Epithelial cell of proximal tubule (primary cell): Measurements from ENCODE around the genes GINS2 and IRF8.

DNA sequence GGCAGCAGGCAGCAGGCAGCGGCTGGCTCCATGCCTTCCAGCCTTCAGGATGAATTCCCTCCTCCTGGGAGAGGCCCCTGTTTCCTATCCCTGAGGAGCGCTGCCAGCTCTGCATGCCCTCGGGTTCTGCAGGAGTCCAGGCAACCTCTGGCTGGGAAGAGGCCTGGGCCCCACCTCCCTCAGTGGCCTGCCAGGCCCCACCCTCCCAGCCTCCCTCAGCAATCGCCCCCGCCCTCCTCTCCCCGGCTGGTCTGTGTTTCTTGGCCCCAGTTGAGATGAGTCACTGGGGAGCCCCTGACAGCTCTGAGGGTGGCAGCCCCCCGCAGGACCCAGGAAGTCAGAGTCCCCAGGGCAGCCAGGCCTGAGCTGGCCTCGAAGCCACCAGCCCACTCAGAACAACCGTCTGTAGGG, 39.4 kb upstream of the CIBAR2 start:
- RAMPAGE, long total RNA: no peak
- RRBS: no CpG with 5 or more reads among the region's 9 CpGs

DNA sequence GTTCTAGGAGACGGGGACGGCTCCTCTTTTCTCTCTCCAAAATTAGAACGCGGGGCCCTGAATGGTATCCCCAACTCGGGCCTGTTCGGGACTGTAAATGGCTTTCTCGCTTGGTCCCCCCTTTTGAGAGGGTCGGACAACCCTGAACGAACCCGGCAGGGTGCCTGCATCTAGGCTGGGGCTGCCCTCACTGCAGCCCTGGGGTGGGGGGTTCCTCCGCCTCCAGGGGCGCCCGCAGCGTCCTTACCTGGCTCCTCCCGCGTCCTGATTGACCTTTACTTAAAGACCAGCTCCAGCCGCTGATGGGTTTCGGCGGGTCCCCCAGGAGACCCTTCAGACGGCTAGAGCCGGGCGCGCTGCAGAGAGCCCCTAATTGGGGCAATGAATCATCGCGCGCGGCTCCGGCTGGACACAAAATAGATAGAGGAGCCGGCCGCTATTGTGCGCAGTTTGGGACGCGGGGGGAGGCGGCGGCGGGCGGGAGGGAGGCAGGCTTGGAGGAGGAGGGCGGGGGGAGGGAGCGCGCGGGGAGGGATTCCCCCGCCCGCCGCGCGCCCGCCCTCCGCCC, 56.4 kb upstream of the CIBAR2 start:
- RAMPAGE, long total RNA: no peak
- RRBS: 2% methylated on average over 8 of the region's 48 CpGs

GRCh38 chr16:85330610-85331169, 218.4 kb upstream of the CIBAR2 start:
- RAMPAGE, long total RNA: no peak
- RRBS: 41% methylated on average over 1 of the region's 8 CpGs

- RAMPAGE, long total RNA: no peak
- RRBS: 21% methylated on average over 4 of the region's 44 CpGs
Observed at GRCh38 chr16:85360138-85361308, 248.3 kb upstream of the CIBAR2 start.

- RAMPAGE, long total RNA: no peak
- RRBS: no CpG with 5 or more reads among the region's 12 CpGs
Observed at GRCh38 chr16:85391634-85392511, 221.2 kb upstream of the GSE1 start.

DNA sequence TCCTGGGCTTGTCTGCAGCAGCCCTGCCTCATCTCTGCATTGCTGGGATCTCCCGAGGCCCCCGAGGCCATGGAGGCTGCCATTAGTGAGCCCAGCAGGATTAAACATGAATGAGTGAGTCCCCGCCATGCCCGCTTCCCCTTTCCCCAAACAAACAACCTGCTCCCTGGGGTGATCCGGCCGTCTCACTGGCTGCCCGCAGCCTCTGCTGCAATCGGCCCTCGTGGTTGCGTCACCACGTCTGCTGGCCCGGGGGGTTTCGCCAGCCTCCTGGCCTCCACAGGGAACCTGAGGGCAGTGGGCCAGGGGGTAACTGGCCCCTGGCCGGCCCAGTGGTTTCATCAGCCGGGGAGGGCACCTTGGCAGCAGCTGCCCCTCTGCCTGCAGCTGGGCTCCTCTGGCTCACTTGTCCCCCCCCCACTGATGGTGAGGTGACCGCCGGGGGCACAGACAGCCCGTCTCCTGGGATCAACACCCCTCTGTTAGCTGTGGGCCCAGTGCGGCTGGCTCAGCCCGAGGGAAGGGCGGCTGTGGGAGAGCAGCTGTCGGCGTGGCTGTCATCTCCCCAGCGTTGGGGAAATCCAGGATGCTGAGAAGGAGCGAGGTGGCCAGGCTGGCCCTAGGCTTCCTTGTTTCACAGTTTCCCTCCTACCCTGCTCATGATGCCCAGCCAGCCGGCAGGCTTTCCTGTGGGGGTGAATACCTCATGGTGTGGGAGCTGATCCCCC, 88.1 kb upstream of the GSE1 start:
- RAMPAGE, long total RNA: no peak
- RRBS: 41% methylated on average over 10 of the region's 26 CpGs

DNA sequence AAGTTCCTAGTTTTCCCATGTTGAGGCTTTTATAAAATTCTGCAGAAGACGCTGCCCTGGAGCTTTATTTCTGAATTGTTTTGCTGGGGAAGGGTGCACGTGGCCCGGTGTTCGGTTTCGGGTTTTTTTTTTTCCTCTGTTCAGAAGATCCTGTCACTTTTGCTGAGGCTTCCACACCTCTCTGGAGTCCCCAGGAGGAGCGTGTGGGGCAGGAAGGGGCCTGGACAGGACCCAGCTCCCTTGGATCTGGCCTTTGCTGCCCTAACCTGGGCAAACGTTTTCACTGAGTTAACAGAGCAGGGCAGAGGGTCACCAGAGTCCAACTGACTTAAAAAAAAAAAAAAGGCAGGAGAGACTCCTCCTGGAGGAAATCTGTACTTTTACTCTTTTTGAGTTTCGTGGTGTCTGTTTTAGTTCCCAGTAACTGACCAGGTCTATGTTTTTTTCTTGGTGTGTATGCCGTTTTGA, 55.6 kb upstream of the GSE1 start:
- RAMPAGE, long total RNA: no peak
- RRBS: no CpG with 5 or more reads among the region's 9 CpGs

- RAMPAGE, long total RNA: no peak
- RRBS: 1% methylated on average over 29 of the region's 108 CpGs
Observed at GRCh38 chr16:85611491-85612552, 1.3 kb upstream of the GSE1 start.

- RAMPAGE, long total RNA: no peak
- RRBS: 7% methylated on average over 22 of the region's 89 CpGs
Observed at GRCh38 chr16:85613673-85614824, 927 bp downstream of the GSE1 start.

DNA sequence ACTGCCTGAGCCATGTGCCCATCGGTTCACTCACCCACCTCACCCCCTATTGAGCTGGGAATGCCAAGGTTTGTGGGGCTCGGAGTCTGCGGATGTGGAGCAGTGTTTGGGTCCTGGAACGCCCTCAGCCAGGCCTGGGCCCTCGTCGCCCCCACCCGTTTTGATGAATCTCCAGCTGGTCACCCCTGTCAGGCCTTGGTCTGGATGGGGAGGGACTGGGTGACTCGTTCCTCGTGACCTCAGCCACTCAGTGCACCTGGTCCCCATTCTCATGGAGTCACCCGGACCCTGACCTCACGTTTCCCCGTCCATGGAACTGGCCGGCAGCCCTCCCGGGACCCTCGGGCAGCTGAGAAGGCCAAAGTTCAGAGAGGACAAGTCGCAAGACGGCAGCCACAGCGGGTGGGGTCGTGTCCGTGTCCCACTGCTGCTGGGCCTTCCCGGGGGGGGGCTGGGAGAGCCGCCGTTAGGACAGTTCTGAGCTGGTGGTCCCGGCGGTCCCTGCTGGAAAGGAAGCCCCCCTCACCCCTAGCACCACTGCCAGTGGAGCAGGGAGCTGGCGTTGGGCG, 23.2 kb downstream of the GSE1 start:
- RAMPAGE, long total RNA: no peak
- RRBS: 65% methylated on average over 11 of the region's 27 CpGs

GRCh38 chr16:85677442-85678301, 11.1 kb downstream of the GINS2 start:
- RAMPAGE, long total RNA: no peak
- RRBS: no CpG with 5 or more reads among the region's 13 CpGs

DNA sequence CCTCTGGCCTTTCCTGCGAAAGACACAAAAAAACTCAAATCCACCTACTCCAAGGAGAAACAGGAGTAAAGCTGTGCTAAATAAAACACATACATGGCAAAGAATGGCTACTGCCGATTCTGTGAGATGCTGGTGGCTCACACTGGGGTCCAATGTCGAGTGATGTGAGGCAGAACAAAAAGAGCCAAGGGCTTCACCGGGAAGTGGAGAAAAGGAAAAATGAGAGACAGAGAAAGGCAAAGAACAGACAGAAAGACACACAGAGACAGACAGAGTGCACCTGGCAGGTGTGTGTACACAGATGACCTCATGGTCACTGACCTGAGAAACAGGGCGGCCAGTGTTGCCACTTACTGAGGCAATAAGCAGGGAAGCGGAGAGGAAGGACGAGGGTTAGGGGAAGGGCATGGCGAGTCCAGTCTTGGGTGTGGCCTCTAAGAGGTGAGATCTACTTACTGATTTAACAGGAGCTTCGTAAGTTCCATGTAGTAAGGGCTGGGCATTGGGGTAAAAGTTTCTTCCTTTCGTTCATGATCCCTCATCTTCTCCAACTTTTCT, 7.5 kb downstream of the GINS2 start:
- RAMPAGE, long total RNA: no peak
- RRBS: no CpG with 5 or more reads among the region's 10 CpGs

DNA sequence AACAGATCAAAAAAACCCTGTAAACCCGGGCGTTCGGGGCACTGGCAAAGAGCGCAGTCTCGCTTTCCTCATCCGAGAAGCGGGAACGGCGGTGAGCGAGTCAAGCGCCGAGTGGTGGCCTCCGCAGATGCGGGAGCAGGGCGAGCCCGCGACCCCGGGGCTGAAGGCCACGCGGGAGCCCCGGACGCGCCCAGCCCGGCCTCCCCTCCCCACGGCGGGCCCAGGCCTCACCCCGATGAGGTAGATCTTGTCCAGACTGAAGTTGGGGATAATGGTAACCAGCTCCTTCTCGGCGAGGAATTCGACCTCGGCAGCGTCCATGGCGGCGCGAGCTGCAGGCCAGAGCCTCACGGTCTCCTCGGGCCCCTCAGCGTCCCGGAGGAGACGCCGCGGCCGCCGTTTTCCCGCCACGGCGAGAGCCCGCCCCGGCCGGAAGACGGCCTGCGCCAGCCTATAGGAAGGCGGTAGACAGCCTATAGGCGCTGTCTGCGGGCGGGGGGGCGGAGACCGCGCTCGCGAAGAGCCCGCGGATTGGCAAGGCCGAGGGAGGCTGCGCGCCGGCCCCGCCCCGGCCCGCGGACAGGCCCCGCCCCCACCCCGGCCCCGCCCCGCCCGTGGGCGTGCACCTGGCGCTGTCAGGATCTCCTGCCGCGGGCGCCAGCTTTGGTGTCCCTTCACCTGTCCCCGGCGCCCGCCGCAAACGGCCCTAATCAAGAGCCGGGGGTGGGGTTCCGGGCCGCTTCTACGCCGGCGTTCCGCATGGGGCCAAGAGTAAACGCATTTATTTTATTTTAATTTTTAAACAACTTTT, at the start of gene GINS2:
GINS2 (minus strand) TSS at position 377 of the 811 bp plus-strand sequence.
- RAMPAGE, long total RNA: start-site peak on the minus strand centred at position 391 of the sequence, 73 bp wide, 522 and 213 reads in 2 replicates
- RRBS: under 1% methylated on average over 20 of the region's 94 CpGs

- RAMPAGE, long total RNA: no peak
- RRBS: 2% methylated on average over 7 of the region's 64 CpGs
Observed at GRCh38 chr16:85799891-85800986, 744 bp downstream of the COX4I1 start.

DNA sequence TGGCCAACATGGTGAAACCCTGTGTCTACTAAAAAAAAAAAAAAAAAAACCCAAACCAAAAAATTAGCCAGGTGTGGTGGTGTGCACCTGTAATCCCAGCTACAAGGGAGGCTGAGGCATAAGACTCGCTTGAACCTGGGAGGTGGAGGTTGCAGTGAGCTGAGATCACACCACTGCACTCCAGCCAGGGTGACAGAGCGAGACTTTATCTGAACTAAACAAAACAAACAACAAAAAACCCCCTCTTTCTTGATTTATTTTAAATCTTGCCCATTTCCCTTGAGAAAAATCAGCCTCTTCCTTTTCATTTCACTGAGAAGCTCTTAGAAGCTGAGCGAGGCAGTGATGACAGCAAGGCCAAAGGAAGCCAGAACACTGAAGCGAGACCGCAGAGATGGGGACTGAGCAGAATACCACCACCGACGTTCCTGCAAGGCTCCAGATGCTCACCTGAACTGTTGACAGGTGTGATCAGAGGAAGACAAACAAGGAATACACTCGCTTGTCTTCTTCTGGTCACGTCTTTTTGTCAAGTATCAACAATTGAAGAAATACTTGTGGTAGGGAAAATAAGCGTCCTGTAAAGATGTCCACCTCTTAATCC, 30.5 kb upstream of the IRF8 start:
- RAMPAGE, long total RNA: no peak
- RRBS: no CpG with 5 or more reads among the region's 10 CpGs

- RAMPAGE, long total RNA: no peak
- RRBS: no CpG with 5 or more reads among the region's 6 CpGs
Observed at GRCh38 chr16:85888622-85889344, 10.2 kb upstream of the IRF8 start.

DNA sequence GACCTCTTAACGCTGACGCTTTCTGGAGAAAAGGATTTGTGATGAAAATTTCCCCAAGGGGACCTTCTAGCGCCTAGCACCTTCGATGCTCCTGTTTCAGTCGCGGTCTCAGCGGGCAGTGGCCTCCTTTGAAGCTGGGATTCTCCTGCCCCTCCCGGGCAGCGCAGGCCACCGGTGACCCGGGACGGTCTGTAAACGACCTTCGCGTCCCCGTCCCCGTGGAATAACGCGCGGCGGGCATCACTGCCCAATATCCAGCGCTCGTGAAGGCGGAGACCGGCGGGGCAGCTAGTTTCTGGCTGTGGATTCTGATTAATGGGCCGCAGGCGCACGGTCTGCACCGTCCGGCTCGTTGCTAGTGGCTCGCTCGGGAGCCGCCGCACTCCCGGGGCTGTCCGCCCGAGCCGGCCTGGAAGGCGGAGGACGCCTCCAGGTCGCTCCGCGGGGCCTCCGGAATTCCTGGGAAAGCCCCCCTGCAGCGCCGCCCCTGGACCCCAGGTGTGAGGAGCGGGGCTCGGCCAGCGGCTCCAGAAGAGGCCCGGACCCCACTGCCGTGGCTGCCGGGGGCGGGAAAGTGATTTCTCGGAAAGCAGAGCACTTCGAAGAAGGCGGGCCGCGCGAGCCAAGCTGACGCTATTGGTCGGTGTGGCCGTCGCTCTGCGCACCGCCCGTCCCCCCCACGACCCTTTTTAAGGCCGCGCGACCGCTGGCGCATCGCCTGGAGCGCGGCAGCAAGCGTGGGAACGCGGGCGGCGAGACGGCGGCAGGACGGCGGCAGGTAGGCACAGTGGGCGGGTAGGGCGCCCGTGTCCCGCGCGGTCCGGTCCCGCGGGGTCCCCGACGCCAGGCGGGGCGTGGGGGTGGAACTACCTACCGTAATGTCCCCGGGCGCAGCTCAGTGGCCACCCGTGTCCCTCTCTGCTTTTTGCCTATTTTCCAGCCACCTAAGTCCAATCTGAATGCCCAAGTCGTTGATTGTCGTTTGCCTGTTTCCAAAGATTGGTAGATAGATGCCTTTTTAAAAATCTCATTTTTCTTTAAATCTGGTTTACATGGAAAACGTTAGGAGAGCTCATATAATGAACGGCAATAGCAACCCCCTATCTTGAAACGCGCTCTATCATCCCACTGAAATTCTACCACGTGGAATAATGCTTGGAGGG, at the start of gene IRF8:
IRF8 (plus strand) TSS at position 717 of the 1,163 bp plus-strand sequence.
- RAMPAGE, long total RNA: no peak
- RRBS: 1% methylated on average over 44 of the region's 110 CpGs

GRCh38 chr16:85902604-85903224, 3.8 kb downstream of the IRF8 start:
- RAMPAGE, long total RNA: no peak
- RRBS: 94% methylated on average over 1 of the region's 12 CpGs

DNA sequence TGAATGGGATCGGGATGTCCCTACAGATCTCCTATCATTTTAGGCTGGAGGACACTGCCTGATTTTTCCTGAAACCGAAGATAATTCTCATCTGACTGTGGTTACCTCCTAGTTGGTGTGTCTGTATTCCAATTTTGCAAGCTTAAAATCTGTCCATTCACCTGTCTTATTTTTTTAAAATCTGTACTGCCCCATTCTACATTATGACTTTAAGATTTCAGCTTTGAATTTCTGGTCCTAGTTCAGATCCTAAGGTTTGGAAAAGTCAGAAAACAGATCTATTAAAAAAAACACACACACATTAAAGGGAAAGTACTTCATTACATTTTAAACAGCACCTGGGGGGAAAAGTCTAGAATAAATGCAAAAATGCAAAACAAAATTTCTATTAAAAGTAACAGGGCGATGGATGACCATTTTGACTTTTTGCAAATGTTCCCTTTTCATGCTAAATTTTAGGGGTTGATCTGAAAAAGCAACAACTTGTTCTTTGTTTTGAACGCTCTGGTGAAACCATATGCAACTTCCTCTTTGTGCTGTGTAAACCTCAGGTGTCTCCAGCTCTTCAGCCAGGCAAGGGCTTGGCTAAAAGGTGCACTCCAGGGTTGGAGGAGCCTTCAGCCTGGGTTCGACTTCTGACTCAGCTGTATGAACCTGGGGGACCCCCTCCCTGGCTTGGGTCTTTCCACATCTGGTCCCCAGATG, 9.3 kb downstream of the IRF8 start:
- RAMPAGE, long total RNA: no peak
- RRBS: no CpG with 5 or more reads among the region's 5 CpGs

GRCh38 chr16:85910473-85911005, 11.6 kb downstream of the IRF8 start:
- RAMPAGE, long total RNA: no peak
- RRBS: no CpG with 5 or more reads among the region's 8 CpGs